ENCODE data around the genes CENPJ and MTMR6.

DNA sequence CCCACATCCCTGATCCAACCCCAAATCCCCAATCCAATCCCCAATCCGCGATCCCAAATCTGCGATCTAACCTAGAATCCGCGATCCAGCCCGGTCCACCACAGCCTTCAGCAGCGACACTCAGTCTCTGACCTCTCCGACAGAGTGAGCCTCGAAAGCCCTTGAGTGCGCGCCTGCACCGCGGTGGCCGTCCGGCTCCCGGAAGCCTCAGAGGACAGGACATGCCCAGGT is 56.8 kb upstream of the MIPEP start:
- PRO-cap: no peak
- RAMPAGE, long total RNA: no peak

GRCh38 chr13:23980047-23980765 is 91.0 kb upstream of the MIPEP start:
- PRO-cap: no peak
- RAMPAGE, long total RNA: no peak

DNA sequence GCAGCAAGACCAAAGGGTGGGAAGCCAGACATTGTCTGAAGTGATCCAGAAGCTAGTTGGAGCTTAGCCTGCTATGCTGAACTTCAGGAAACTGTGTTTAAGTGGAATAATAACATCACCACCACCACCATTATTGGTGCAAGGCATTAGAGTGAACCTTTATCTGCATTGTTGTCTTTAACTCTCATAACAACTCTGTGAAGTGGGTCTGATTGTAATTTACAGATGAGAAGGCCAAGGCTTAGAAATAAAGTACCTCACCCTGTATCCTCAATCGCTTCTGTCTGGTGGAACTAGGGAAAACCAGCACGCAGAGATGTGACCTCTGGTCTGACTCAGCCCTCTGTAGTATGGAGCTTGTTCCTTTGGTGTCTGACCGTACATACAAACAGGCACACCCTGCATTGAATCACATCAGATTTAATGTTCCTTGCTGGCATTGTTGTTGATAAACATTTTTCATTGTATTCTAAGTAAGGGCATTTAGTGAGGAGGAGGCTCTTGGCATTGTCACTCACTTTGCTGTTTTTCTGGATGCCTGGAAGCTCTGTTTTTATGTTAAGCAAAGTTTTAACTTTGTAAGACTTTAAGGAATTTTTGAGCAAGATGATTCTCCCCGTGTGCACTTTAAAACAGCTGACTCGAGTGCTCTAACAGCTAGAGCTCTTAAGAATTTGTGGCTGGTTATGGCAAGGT is 89.1 kb upstream of the SPATA13 start:
- PRO-cap: no peak
- RAMPAGE, long total RNA: no peak

- PRO-cap: no peak
- RAMPAGE, long total RNA: no peak
Measured at GRCh38 chr13:24195446-24196080, 35.0 kb downstream of the SPATA13 start.

- PRO-cap: no peak
- RAMPAGE, long total RNA: no peak
Measured at GRCh38 chr13:24217561-24217955, 57.0 kb downstream of the SPATA13 start.

- PRO-cap: no peak
- RAMPAGE, long total RNA: no peak
Measured at GRCh38 chr13:24221046-24221518, 60.6 kb downstream of the SPATA13 start.

GRCh38 chr13:24252062-24252660 is 57.2 kb upstream of the C1QTNF9 start:
- PRO-cap: no peak
- RAMPAGE, long total RNA: no peak

DNA sequence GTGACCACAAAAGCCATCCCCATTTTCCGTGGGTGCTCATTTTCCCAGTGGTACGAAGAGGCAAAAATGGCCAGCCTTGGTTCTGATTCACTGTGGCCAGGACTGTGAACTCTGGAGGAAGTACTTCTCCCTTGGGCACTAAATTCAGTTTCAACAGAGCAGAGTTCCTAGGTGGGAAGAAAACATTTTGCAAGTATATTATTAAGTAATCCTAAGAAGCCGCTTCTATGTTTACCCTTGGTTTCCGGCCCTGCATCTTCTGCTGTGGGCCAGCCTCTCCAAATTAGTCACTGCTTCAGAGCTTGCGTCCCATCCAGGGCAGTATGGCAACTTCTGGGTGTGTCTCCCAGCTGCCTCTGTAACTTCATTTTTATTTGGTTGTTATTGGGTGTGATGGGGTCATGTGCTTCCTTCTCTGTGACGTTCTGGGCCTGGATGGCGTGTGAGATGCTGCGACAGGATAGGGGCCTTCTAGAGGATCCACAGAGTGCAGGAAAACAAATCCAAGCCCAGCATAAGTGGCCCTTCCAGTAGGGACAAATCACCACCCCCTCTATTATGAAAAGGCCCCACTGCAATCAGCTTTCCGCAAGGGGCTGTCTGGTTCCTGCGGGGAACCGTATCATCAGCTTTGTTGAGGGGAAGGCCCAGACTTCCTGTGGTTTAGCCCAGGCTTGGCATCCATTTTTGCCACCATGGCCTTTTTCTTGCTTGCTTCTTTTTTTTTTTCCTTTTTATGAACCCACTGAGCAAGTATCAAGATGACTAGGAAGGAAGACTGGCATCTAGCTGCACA is 55.1 kb upstream of the C1QTNF9 start:
- PRO-cap: no peak
- RAMPAGE, long total RNA: no peak

GRCh38 chr13:24282082-24282308 is 27.4 kb upstream of the C1QTNF9 start:
- PRO-cap: no peak
- RAMPAGE, long total RNA: no peak

DNA sequence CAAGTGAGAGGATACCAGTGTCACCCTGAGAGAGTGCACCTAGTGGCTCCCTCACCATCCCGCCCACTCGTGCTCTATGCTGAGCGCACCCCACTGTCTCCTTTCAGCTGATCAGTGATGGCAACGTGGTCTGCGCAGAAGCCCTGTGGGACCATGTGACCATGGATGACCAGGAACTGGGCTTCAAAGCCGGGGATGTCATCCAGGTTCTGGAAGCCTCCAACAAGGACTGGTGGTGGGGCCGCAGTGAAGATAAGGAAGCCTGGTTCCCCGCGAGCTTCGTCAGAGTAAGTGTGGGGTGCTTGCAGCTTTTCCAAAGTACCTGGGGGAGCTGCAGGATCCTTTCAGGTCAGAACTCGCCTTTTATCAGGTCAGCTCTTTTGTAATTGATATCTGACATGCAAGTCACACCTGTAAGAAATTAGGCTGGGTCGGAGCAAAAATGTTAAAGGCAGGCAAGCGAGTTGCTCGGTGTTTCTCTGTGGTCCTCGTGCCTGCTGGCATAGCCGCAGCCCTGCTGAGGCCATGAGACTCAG is 23.2 kb upstream of the C1QTNF9 start:
- PRO-cap: no peak
- RAMPAGE, long total RNA: no peak

DNA sequence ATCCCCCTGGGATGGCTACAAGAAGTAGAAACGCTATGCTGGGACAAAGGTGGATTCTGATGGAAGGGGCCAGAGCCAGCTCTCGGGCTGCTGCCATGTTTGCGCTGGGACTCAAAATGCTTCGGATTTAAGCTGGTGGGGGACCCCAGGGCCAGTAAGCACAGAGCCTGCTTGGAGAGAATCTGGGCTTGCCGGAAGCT is 5.4 kb downstream of the ATP12A start:
- PRO-cap: no peak
- RAMPAGE, long total RNA: no peak

DNA sequence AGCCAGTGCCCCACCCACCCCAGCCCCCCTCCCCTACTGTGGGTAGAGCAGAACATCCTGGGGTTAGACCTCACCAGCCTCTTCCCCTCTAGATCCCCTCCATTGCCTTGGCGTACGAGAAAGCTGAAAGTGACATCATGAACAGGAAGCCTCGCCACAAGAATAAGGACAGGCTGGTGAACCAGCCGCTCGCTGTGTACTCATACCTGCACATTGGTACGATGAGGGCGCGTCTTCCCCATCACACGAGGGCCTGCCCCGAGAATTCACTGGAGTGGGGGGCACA is 29.0 kb downstream of the ATP12A start:
- PRO-cap: no peak
- RAMPAGE, long total RNA: no peak

DNA sequence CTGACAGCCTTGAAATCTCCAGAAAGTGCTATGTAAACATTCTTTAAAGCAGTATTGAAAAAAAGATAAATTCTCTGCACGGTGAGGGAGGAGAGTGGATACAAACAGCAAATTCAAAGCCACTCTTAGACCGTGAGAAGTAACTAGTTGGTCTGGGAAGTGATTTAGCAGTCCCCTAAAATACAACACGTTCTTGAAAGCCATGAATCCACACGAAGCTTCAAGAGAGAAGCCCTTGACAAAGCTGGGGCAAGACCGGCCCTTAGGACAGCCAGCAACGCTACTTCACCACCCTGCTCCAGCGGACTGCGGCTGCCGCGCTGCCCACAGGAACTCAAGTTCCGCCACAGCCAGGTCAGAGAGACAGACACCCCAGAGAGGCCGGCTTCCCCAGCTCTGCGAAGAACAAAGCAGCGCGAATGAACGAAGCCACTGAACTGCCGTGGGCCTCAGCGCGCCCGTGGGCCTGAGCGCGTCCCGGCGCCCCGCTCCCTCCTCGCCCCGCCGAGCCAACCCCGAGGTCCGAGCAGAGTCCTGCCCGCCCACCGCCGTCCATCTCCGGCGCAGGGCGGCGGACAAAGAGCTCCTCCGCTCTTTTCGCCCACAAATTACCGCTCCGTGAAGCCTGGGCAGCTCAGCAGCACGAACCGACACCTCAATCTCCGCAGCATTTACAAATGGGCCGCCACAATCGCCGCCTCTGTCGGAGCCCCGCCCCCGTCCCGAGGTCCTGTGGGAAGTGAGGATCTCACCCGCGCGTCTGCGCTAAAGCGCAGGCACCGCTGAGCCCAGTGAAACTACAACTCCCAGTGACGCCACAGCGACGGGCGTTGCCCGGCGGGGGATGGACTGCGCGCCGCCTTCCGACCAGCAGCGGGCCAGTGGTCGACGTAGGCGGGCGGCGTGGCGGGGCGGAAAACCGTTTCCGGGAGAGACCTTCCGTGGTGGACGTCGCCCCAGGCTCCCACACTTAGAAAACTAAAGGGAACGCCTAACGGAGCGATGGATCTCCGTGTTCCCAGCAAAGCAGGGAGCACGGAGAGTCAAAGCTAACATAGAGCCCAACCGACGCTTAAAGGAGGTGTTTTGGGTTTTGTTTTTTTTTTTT is at the start of gene CENPJ:
TSS of gene CENPJ (minus strand) at position 713 of the 1,108 bp plus-strand sequence.
- PRO-cap: bidirectional peak, plus-strand start at position 555 of the sequence, minus-strand start at position 439 of the sequence; bidirectional peak, plus-strand start at position 881 of the sequence, minus-strand start at position 664 of the sequence
- RAMPAGE, long total RNA: no peak

DNA sequence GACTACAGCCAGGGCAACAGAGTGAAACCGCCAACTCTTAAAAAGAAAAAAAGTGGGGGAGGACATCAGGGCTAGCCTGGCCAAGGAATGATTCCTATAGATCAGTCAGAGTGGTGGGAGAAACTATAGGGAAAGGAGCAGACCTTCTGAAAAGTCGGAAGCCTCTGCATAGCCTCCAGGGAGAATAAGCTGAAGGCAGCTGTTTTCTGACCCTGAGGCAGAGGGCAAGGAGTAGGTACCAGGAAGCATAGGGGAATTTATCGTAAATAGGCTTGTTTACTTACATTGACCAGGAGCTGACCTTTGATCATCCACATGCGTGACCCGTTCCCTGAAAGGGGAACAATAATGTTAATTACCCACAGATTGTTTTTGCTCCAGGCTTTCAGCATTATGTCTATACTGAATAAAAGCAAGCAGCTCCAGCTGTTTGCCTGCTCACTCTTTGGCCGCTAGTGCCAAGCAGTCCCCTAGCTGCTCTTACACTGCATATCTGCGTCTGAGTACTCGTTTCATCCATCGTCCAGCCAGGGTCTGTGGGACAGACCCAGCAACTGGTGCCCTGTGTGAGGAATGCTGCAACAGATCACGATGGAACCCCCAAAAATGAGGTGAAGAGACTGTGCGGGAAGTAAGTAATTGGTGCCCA is 3.0 kb upstream of the CENPJ start:
- PRO-cap: no peak
- RAMPAGE, long total RNA: no peak

DNA sequence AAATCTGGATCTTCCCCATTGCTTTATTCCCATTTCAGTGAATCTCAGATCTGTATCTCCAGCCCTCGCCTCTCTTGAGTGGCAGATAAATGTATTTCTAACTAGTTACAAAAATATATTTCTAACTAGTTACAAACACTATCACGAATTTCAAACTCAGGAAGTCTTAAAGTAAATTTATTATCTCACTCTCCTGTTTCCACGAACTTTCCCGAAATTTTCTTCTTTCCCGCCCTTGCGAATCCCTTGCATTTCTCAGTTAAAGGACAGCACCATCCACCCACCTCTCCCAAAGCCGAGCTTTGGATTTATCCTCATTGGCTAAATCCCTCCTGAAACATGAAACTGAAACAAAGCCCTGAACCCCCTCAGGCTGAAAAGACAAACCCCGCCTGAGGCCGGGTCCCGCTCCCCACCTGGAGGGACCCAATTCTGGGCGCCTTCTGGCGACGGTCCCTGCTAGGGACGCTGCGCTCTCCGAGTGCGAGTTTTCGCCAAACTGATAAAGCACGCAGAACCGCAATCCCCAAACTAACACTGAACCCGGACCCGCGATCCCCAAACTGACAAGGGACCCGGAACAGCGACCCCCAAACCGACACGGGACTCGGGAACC is 9.0 kb upstream of the CENPJ start:
- PRO-cap: no peak
- RAMPAGE, long total RNA: no peak

GRCh38 chr13:25018308-25019204 is 77.4 kb upstream of the PABPC3 start:
- PRO-cap: no peak
- RAMPAGE, long total RNA: no peak

- PRO-cap: bidirectional peak, plus-strand start at chr13:25287609, minus-strand start at chr13:25287371
- RAMPAGE, long total RNA: no peak
Measured at GRCh38 chr13:25287164-25287727, at the start of gene MTMR6. MTMR6 (minus strand) TSS chr13:25287488.

- PRO-cap: no peak
- RAMPAGE, long total RNA: no peak
Measured at GRCh38 chr13:25874781-25875376, 176.9 kb downstream of the SHISA2 start.

DNA sequence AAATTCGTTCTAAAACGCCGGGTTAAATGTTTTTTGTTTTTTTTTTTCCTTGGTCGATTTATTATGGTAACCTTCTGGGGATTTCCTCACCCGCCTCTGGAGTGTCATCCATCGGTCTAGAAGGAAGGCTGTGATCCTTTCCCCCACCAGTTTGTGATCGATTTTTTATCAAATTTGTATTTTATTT is 1.0 kb downstream of the CDK8 start:
- PRO-cap: no peak
- RAMPAGE, long total RNA: no peak

DNA sequence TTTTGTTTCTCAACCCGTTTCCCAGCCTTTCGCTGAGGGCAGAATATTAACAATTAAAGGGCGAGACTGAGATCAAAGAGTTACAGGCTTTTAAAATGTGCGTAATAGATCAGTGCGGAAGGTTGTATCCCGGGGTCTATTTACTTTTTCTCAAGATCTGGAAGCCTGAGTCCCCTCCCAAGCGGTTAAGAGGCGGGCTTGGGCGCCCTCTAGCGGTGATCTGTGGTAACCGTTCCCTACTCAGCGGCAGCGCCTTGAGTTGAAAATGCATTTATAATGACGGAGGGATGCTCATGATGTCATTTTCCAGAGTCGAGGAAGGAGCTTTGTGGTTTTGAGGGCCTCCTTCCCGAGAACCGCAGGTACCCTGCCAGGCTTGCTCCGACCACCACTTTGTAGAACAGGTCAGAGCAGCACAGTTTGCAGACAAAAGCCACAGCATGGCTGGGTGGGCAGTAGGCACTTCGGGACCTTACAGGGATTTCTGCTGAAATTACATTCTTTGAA is 169.7 kb upstream of the GPR12 start:
- PRO-cap: no peak
- RAMPAGE, long total RNA: no peak